H7 (cell line): ENCODE data around the genes RNF2 and HMCN1.

- RAMPAGE, long total RNA, result no peak
These were observed 1.1 kb upstream of the C1orf21 start for GRCh38 chr1:184385759-184386192.

DNA sequence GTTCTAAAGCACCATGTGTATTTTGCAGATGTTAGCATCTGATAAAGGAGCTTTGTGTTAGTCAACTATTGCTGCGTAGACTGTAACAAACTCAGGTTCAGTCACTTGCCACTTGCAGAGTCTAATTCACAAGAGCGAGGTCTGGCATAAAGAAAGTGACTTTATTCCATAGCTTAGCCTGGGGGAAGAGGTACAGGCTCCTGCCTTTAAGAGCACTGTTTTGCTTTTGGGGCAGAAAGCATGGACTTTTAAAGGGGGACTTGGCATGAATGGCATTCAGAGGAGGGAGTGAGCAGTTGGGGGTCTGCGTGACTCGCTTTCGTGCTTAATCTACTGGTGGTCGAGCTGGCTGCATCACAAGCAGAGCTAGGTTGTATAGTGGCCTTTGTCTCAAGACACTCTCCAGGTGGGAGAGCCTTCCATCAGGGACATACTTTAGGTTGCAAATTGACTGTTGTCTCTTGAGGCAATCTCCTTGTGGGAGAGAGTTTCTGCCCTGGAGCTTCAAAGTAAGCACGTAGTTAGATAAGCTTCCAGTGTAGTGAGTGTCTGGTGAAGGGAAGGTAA, 93.8 kb downstream of the C1orf21 start:
- RAMPAGE, long total RNA, result no peak

GRCh38 chr1:184492628-184492918, 105.7 kb downstream of the C1orf21 start:
- RAMPAGE, long total RNA, result no peak

DNA sequence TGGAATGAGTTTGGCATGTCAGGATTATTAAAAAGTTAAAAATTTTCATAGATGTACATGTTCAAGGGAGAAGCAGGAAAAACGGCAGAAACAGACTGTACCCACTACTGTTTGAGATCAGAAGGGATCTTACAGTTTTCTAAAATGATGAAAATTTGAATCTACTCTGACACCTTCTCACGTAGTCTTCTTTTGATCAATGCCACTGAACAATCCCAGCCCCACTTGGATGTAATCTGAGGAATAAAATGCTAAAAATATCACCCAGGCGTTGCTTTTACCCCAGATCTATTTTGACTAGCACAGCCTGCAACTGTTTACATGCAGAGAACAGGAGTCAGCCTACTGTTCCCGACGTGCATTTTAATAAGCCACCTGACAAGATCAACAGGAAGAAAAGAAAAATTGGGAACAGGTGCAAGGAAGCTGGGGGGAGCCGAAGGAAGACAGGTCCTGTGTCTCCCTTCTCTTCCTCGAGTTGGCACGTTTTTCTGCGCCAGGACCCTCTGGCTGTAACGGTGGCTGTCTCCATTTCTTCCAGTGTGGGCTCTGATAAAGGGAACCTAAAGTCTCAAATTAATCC, 117.1 kb downstream of the C1orf21 start:
- RAMPAGE, long total RNA, result no peak

DNA sequence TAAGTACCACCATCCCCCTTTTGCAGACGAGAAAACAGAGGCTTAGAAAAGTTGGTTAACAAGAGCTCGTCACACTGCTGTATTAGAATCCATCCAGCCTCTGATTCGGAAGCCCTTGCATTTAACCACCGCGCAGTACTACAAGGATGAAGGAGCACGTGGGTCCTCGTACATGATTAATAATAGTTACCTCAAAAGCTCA, 778 bp upstream of the EDEM3 start:
- RAMPAGE, long total RNA, result no peak

GRCh38 chr1:184879922-184881092, 94.0 kb downstream of the NIBAN1 start:
- RAMPAGE, long total RNA, result no peak

- RAMPAGE, long total RNA, result no peak
These were observed 82.2 kb downstream of the NIBAN1 start for GRCh38 chr1:184892143-184892563.

DNA sequence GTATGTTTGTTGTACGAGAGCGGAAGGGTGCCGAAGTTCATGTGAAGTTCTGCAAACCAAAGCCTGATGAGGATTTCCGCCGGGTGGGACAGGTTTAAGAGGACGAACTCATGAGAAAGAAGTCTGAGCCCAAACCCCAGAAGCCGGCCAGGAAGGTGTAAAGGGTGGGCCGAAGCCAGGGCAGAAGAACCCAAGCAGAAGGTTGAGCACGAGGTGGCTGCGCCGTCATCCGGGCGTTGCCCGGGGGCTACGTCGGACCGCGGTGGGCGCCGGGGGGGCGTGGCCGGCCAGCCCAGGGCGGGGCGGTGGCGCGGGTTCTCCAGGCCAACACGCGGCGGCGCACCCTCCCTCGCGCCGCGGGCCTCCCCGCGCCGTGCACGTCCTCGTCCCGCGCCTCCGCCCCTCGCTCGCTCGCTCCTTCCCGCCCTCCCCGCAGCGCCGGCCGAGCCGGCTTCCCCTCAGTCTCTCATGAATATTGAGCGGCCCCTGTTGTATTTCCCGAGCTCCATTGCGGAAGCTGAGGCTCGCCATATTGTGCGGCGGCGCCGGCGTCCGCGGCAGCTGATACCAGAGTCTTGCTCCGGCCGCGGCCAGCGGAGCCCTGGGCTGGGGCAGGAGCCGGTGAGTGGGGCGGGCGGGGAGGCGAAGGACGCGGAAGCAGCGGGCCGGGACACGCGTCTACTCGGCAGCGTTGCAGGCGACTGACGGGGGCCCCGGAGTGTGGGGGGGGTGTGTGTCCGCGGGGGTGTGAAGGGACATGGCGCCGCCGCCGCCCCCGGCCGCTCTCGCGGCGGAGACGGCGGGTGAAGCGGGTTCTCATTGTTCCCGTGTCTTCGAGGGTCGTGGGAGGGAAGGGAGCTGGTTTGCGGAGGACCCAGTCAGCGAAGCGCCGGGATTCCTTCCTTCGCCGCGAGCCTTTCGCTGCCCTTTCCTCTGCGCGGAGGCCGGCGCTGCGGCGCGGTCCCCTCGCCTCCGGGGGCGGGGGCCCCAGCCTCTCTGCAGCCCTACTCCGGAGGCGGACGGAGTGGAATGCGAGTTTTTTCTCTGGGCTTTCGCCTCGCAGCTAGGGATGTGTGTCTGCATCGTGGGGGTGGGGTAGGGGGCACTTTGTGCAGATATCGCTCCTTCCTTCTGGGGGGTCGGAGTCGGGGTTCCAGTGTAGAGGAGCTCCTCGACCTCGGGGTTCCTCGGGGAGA, at the start of gene RNF2:
Gene RNF2 (plus strand): TSS at position 530 of the 1,196 bp plus-strand sequence.
- RAMPAGE, long total RNA, result start-site peak on the plus strand centred at position 424 of the sequence, 23 bp wide, 64 reads; start-site peak on the plus strand centred at position 544 of the sequence, 87 bp wide, 622 reads

DNA sequence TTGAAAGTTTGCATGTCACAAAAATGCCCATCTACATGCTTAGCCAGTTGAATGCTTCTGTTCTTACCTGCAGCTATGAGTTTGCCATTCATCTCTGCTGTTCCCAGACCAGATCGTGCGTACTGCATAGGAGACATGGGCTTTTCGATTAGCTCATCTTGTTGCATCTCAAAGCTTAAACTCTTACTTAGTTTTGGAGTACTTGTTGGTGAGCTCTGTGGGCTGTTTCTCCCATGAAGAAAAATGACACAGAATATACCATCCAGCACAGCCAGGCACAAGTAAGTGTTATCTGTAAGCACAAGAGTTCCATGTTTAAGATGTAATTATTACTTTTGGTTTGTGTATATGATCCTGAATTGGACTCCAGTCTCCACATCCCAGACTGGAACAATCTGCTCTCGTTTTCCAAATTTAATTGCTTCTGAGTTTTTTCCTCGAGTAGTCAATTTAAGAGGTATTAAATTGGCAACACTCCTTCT, 16.1 kb downstream of the IVNS1ABP start:
- RAMPAGE, long total RNA, result no peak

- RAMPAGE, long total RNA, result no peak
These were observed 2.8 kb downstream of the IVNS1ABP start for GRCh38 chr1:185314048-185314906.

GRCh38 chr1:185678894-185679365, 55.3 kb upstream of the HMCN1 start:
- RAMPAGE, long total RNA, result no peak

DNA sequence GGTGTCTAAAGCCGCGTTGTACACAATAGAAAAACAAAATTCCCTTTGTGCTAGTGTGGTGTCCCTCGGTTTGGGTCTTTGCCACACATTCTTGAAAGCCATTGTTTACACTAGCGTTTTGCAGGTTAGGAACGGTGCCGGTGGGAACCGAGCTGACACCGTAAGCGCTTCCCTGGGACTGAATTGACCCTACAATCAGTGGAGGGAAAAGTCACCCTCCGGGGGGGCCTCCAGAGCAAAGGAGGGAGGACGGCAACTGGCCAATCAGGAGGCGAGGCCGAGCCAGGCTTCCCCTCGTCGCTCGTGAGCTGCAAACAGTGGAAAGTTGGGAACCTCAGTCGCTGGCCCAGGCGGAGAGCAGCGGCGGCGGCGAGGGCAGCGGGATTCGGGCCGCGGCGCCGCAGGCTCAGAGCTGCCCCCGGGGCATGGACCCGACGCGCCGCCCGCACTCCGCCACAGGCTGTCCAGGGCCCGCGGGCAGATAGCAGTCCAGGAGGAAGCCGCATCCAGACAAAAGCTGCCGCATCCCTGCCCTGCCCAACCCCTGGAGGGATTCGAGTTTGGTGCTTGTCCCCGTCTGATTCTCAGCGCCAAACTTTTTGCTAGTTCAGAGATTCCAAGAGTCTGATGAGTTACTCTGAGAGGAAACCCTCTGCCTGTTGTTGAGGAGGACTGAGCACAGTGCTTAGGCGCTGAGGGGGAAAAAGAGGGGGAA, at the start of gene HMCN1:
Gene HMCN1 (plus strand): TSS at position 337 of the 715 bp plus-strand sequence.
- RAMPAGE, long total RNA, result no peak

- RAMPAGE, long total RNA, result no peak
These were observed 234.7 kb downstream of the HMCN1 start for GRCh38 chr1:185968947-185969301.

DNA sequence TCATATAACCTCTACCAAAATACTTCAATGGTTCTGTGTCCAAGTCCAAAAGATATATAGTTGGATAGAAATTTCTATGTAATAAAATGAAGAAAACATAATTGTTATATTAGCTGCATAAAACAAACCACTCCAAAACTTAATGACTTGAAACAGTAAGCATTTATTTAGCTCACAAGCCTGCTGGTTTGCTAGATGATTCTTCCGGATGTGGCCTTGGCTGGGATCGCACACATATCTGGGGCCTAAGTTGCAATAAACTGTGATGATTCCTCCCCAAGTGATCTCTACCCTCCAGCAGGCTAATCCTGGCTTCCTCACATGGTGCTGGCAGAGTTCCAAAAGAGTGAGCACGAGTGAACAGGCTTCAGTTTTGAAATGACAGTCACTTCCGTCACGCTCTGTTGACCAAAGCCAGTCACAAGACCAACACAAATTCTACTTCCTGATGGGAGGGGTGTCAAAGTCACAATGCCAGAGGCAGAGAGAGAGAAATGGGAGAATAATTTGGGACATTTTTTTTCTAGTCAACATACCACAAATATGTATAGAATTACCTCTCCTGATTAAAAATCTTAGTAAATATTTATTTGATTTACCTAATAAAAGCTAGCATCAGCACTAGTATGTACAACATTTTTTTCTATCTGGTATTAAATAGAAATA, 213.8 kb upstream of the PRG4 start:
- RAMPAGE, long total RNA, result no peak

- RAMPAGE, long total RNA, result no peak
These were observed 30.7 kb downstream of the TPR start for GRCh38 chr1:186344164-186344864.

GRCh38 chr1:187408062-187408513, 579.3 kb downstream of the PLA2G4A start:
- RAMPAGE, long total RNA, result no peak

DNA sequence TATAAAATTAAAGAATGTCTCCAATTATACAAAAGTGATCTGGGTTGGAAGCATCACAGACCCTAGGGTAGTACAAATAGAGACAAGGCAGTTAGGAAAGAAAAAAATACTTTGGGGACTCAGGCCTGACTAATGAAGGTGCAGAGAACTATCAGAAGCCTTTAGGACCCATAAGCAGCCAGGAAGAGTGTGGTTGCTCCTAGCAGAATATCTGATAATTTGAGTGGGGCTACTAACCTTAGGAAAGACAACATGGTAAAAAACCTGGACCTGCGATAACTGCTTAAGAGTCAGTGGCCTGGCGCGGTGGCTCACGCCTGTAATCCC, 542.7 kb downstream of the BRINP3 start:
- RAMPAGE, long total RNA, result no peak

GRCh38 chr1:190443692-190443991, 34.0 kb downstream of the BRINP3 start:
- RAMPAGE, long total RNA, result no peak

DNA sequence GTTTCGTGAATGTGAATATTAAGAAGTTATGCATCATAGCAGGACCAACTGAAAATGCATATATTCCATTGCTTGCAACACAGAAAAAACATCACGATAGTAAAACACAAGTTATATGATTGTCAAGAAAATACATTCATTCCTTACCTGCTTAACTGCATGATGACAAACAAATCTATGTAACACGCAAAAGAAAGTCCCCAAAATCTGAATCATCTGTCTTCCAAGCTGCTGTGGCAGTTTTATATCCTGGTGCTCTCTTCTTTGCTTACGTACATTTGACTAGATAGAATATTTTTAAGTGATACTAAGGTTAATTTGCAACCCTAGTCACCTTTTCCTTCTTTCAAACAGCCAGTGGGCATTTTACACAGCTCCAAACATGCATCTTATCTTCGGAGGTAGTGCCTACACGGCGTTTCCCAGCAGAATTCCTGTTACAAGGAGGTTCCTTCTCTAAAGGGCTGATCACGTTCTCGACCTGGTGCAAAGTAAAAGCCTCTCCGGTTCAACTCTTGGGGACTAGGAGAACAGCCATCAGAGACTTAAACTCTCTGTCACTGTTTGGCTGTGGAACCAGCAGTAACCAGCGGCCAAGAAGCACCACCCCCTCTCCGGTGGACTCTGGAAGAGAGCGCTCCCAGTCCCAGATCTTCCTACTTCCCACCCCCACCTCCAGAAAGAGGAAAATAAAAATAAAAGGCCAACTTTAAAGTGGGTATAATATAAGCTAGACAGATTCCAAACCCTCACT, 3.2 kb downstream of the BRINP3 start:
- RAMPAGE, long total RNA, result no peak

DNA sequence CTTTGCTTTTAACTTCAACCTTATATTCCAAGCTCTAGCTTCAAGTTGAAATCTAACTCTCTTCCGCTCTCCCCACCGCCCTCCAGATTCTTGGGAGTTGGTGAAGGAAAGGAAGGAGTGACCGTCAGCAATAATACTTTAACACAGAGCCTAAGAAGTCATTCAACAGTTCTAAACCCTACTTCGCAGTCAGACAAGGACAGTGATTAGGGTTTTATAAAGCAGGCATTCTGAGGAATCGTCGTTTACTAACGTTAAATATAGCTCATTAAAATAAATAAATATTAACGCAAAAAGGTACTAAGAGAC, 2.7 kb downstream of the BRINP3 start:
- RAMPAGE, long total RNA, result no peak